Mammary microvascular endothelial cell (primary cell): ENCODE data around the gene FGF3.

GRCh38 chr11:68595810-68596422 is 88.4 kb upstream of the GAL start:
- RAMPAGE, long total RNA = no peak

- RAMPAGE, long total RNA = no peak
Observed at GRCh38 chr11:68704814-68705501, 20.6 kb downstream of the GAL start.

- RAMPAGE, long total RNA = no peak
Observed at GRCh38 chr11:68770749-68771520, 19.6 kb upstream of the TESMIN start.

DNA sequence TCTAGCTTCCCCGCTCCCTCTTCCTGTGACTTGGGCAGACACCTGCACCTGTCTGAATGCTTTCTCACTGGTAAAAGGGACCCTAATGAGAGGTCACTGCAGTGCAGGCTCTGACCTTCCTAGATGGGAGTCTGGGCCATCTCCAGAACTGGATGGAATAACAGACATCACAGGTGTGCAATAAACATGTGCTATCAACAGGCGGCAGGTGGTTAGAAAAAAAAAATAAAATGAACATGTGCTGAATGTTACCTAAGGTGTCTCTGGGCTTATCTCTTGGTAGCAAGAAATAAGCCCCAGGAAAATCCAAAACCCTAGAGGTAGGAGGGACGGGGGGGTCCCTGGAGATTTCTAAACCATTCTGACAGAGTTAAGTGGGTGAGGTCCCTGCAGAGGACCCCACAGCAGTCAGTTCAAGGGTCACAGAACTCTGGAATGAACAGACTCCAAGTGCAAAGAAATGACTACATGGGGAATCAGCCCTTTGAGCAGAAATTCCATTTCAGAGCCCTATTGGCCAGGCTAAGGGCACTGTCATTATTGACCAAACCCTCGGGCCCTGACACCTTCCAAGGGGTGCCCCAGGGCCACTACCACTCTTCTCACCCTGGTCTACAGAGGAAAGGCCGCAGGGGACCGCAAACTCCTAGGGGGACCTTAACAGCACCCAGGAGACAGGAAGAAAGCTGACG is 30.0 kb downstream of the CPT1A start:
- RAMPAGE, long total RNA = no peak

GRCh38 chr11:68812320-68812939 is 29.3 kb downstream of the CPT1A start:
- RAMPAGE, long total RNA = no peak

- RAMPAGE, long total RNA = no peak
Observed at GRCh38 chr11:68923428-68924072, 19.9 kb downstream of the IGHMBP2 start.

- RAMPAGE, long total RNA = no peak
Observed at GRCh38 chr11:69012829-69013054, 304 bp downstream of the MRGPRF start.

- RAMPAGE, long total RNA = no peak
Observed at GRCh38 chr11:69088661-69089968, 40.4 kb downstream of the TPCN2 start.

DNA sequence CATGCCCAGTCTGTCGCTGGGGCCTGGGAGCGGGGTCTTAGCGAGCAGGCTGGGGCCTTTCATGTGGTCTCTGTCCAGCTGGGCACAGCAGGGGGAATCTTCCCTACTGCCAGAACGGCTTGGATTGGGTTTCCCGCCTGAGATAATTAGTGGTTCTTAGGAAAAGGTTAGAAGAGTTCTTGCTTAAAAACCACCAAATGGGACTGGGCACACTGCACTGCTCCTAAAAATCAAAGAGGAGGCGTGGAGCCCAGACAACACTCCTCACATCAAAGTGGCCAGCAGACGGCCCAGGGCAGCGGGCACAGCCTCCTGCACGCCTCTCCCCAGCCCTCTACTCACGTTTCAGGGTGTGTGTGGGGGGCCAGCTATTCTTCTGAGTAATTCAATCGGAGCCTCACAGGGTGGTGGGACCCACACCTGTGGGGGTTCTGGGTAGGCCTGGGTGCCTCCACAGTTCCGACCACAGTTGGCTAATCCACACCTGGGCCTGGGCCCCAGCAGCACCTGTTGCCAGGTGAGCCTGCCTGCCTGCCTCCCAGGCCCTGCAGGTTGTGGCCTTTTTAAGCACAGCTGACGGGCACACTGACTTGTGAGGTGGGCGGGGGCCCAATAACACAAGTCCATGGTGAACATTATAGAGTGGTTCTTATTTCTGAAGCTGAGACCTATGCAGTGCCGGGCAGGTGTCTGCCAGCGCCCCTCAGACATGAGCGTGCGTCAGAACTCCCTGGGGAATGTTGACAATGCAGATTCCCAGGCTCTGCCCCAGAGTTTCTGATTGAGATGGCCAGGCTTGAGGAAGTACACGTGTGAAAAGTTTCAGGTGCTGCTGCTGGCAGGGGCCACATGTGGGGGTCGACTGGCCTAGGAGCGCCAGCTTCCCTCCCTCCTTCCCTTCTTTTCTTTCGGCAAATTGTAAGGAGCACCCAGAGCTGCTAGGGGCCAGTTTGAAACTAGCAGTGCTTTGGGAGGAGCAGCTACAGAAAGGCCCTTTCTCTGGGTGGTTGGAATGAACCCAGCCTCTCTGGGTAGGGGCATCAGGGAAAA is 46.0 kb downstream of the TPCN2 start:
- RAMPAGE, long total RNA = no peak

GRCh38 chr11:69108428-69108627 is 47.4 kb upstream of the SMIM38 start:
- RAMPAGE, long total RNA = no peak

DNA sequence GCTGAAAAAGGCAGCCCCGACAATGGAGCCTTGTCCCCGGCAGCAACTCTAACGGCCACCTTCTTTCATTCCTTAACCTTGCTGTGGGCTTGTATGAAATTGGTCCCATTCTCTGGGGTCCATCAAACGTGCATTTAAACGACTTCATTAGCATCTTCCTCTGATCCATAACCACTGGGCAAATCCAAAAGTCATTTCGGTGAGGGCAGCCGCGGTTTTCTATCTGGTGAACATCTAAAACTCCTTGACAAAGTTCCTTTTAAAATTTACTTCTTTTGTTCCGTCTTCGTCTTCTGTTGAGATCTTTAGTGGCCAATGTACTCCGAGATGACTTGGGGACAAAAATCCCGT is 59.9 kb upstream of the MYEOV start:
- RAMPAGE, long total RNA = no peak

GRCh38 chr11:69419372-69420035 is 125.5 kb downstream of the MYEOV start:
- RAMPAGE, long total RNA = no peak

- RAMPAGE, long total RNA = no peak
Observed at GRCh38 chr11:69427556-69427818, 133.5 kb downstream of the MYEOV start.

GRCh38 chr11:69515194-69515617 is 125.8 kb upstream of the CCND1 start:
- RAMPAGE, long total RNA = no peak

DNA sequence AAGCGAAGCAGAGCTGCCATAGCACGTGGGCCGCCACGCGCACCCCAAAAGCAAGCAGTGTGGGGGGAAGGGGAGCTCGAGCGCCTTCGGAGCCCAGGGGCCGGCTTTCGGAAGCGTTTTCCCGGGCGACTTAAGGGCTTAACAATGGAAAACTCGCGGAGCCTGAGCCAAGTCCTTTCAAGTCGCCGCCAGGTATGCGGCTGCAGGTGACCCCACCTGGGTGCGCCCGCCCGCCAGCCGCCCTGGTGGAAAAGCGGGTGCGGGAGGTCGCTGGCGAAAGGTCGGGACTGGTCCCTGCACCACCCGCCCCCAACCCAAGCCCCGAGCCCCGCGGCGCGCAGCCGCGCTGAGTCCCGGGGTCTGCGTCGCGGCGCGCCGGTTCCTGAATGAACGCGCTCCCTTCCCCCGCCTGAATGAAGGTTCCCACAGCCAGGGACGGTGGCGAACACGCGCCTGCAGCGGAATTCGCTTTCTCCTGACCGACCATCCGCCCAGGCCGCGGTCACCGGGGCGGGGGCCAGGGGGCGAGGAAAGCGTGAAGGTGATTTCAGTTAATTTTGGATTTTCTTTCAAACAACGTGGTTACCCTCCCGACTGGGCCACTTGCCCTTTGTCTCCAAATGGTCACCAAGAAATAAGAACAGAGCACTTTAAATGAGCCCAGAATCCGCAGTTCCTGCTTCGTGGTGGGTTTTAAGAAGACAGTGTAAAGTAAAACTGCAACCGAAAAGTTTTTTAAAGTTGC is 2.7 kb upstream of the CCND1 start:
- RAMPAGE, long total RNA = no peak

DNA sequence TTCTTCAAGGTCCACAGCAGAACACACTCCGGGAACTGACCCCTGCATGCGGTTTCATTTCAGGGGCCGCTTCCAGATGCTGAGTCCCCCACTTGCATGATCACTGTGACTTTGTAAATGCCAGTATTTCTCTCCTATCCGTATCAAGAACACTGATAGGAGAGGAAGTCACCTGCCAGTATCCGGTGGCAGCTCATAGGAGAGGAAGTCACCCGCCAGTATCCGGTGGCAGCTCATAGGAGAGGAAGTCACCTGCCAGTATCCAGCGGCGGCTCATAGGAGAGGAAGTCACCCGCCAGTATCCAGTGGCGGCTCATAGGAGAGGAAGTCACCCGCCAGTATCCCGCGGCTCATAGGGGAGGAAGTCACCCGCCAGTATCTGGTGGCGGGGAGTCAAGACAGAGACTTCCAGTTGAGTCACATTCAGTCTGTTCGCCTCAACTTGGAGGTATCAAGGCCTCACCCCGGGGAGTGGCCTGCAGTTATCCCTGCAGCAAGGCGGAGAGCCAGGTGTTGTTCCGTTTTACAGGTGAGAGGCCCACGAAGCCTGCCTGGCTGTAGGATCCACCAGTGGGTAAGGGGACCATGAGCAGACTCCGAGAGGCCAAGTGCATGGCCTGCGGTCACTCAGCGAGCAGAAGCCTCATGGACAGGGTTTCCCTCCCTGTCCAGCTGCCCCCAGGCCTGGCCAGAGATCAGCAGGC is 8.4 kb upstream of the FGF19 start:
- RAMPAGE, long total RNA = no peak

DNA sequence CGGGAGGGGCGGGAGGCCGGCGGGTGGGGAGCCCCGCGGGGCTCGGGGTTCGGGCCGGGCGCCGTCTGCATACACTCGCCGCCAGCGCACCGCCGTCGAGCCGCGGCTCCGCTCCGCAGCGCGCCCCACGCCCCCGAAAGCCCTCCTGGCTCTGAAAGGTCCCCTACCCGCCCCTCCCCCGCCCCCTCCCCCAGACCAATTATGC is at the start of gene FGF3:
FGF3 (minus strand) TSS at position 153 of the 205 bp plus-strand sequence.
- RAMPAGE, long total RNA = no peak

- RAMPAGE, long total RNA = no peak
Observed at GRCh38 chr11:69892466-69893514, 73.6 kb upstream of the FGF3 start.

DNA sequence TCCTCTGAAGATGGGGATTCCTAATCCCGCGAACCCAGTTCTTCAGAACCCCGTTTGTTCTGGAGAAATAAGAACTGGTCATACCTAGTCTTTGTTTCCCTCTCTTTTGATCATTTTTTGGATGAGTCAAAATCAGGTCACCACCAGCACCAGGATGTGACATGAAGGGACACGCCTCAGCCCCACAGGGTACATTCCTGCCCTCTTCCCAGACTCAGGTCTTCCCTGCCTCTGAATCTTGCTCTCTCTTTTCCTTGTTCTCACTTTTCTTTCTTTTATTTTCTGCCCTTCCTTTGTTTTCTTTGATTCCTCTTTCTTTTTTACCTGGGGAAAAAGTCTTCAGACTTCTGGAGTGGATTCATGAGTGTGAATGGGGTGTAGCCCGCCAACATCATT is 14.5 kb upstream of the ANO1 start:
- RAMPAGE, long total RNA = no peak

DNA sequence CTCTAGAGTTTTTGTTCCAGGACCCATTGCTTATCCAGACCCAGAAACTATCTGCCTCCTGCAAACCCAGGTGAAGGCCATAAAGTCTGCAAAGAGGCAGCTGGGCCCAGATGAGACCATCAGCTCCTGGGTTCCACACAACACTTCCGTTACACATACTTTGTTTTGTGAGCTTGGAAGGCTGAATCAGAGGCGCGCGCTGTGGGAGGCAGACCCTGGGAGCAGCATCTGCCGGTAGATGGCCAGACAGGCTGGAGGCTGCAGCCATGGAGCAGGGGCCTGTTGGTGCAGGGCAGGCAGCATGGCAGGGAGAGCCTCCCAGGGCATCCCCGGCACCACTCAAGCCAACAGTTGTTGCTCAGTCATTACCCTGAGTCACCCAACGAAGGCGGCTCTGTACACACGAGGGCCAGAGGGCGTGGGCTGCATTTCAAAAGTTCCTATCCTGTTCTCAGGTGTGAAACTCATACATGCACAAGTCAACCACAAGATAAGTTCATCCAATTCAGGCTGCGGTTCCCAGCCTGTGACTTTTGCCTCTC is 2.5 kb downstream of the ANO1 start:
- RAMPAGE, long total RNA = no peak